Retinal pigment epithelial cell (primary cell): Measurements from ENCODE around the gene ADGRG1.

DNA sequence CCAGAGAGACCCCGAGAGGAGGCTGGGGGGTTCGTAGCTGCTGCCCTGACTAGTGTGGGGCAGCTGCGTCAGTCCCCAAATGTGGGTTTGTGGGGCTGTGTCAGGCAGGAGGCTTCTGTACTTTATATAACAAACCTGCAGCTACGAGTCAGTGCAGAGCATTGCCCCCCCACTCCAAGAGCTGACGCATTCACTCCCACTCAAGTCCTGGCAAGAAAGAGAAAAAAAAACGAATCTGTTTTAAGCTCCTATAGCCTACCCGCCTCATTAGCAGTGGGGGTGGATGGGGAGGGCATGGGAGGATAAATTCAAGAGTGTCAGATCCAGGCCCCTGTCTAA lies 1.9 kb downstream of the CX3CL1 start:
- RRBS = no CpG with 5 or more reads among the region's 7 CpGs

DNA sequence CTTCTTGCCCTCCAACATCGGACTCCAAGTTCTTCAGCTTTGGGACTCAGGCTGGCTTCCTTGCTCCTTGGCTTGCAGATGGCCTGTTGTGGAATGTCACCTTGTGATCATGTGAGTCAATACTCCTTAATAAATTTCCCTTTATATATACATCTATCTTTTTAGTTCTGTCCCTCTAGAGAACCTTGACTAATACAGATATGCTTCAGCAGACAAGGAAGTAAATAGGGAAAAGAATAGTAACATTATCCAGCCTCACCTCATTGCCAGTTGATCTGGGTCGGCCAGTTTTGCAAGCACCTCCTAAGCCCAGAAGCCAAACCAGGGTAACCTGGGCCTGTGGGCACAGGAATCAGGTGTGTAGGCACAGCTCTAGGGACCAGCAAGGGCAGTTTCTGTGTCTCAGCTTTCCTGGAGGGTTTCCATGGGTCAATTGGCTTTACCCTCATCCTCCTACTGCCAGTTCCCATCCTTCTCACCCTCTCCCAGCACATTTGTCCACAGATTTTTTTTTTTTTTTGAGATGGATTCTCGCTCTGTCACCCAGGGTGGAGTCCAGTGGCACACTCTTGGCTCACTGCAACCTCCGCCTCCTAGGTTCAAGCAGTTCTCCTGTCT lies 11.8 kb upstream of the CCL17 start:
- RRBS = no CpG with 5 or more reads among the region's 4 CpGs

GRCh38 chr16:57422270-57423052 lies 17.9 kb downstream of the CCL17 start:
- RRBS = no CpG with 5 or more reads among the region's 9 CpGs

GRCh38 chr16:57458054-57458427 lies 4.4 kb upstream of the POLR2C start:
- RRBS = no CpG with 5 or more reads among the region's 3 CpGs

GRCh38 chr16:57486929-57487545 lies 744 bp upstream of the DOK4 start:
- RRBS = no CpG with 5 or more reads among the region's 5 CpGs

DNA sequence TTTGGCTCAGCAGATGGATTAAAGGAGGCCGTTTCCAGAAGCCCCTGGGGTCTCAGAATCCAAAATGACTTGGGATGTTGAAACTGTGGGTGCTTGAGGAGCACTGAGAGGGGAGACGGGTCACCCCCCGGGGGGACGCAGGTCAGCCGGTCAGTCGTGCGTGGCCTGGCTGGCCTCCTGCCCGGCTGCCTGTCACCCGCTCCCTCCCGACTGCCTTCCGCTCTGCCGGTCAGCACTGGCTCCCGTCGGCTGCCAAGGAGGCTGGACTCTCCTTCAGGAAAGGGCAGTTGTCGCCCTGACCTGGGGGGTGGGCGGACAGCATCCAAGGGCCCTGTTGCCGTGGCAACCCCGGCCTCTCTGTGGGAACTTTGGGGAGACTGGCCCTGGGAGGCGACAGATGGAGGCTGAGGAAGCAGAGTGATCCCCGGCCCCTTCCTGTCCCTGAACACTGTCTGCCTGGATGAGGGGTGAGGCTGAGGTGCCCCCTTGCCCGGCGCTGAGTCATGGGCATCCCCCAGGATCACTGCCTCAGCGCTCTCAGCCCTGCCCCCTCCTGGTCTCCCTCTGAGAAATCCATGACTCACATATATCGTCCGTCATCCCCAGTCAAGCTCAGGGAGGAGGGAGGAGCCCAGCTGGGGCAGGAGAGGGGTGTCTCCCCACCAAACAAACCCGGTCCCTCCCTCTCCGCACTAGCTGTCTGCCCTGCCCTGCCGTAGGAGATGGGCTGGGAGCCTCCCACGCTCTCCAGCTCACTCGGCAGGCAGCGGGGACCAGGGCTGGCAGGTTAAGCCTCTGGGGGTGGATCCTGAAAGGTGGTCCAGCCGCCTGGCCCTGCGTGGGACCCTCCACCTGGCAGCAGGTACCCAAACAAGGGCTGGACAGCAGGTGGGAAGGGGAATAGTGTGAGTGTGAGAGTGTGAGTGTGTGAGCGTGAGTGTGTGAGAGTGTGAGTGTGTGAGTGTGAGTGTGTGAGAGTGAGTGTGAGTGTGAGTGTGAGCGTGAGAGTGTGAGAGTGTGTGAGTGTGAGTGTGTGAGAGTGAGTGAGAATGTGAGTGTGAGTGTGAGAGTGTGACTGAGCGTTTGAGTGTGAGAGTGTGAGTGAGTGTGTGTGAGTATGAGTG lies at the start of gene ADGRG1:
ADGRG1 (plus strand) TSS at position 690 of the 1,124 bp plus-strand sequence.
- RRBS = 1% methylated on average over 6 of the region's 36 CpGs

- RRBS = no CpG with 5 or more reads among the region's 8 CpGs
Measured at GRCh38 chr16:57643267-57643995, 15.0 kb downstream of the ADGRG1 start.

DNA sequence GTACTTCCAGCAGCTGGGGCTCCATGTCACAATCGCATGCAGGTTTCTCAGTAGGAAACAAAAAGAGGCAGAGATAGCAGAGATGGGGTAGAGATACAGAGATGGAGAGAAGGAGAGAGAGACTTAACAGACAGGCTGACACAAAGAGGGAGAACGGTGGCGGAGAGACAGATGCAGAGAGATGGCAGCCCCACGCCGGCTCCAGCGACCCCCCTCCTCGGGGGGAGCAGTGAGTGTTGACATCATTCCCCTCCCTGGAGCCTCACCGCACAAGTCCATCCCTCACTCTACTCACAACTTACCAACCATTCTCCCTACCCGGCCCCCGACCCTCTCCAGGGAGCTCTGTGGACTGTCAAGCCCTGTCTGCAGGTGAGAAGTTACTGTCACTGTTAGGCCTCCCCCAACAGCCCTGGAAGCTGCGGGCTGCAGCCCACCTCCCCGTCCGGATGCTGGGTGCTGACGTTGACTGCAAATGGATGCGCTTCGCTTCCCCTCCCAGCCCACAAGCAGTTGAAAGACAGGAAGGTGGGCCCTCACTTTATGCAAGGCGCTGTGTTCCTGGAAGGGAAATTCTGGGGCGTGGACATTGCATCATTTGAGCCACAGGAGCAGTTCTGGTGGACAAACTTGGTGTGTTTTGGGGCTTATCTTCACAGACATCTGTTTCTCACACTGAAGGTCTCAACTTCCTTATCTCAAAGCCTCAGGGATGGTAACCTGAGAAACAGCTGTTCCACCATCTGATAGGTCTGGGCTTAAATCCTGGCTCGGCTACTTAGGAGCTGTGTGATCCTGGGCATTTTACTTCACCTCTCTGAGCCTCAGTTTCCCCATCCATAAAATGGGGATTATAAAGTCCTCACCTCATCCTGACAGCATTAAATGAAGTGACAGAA lies 4.9 kb upstream of the DRC7 start:
- RRBS = no CpG with 5 or more reads among the region's 19 CpGs

GRCh38 chr16:57774737-57775560 lies 27.3 kb downstream of the KIFC3 start:
- RRBS = no CpG with 5 or more reads among the region's 18 CpGs

DNA sequence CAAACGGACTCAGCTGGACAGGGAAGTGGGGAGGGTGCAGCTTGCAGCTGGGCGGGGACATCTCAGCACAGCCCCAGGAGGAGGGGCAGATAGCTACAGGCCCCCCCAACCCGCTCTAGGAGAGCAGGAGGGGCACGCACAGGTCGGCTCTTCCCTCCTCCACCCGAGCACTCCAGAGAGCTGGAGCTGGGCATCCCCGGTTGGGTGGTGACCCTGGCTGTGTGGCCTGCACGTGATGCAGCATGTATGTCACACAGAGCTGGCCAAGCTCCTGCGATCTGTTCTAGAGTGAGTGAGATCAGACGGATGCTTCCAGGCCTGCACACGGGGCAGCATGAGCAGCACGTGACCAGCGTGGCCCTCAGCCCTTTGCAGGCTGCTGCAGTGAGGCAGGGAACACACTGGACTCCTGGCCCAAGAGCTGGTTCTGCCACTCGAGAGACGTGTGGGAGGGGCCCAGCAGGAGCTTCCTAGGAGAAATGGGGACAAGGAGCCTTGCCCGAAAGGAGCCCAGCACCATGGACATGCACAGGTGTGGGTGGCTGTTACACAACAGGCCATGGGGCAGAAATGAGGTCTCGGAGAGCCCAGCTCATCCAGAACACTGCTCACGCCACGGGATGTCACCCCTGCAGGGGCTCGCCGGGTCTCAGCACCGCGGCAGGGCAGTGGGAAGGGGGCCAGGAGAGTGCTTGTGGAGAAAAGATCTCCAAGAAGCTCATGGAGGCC lies 15.3 kb downstream of the KIFC3 start:
- RRBS = no CpG with 5 or more reads among the region's 23 CpGs

- RRBS = 17% methylated on average over 3 of the region's 14 CpGs
Measured at GRCh38 chr16:57803183-57803850, 1.0 kb upstream of the KIFC3 start.

GRCh38 chr16:57810192-57810721 lies 8.0 kb upstream of the KIFC3 start:
- RRBS = no CpG with 5 or more reads among the region's 11 CpGs

GRCh38 chr16:57891928-57892275 lies 79.0 kb downstream of the CNGB1 start:
- RRBS = no CpG with 5 or more reads among the region's 6 CpGs

DNA sequence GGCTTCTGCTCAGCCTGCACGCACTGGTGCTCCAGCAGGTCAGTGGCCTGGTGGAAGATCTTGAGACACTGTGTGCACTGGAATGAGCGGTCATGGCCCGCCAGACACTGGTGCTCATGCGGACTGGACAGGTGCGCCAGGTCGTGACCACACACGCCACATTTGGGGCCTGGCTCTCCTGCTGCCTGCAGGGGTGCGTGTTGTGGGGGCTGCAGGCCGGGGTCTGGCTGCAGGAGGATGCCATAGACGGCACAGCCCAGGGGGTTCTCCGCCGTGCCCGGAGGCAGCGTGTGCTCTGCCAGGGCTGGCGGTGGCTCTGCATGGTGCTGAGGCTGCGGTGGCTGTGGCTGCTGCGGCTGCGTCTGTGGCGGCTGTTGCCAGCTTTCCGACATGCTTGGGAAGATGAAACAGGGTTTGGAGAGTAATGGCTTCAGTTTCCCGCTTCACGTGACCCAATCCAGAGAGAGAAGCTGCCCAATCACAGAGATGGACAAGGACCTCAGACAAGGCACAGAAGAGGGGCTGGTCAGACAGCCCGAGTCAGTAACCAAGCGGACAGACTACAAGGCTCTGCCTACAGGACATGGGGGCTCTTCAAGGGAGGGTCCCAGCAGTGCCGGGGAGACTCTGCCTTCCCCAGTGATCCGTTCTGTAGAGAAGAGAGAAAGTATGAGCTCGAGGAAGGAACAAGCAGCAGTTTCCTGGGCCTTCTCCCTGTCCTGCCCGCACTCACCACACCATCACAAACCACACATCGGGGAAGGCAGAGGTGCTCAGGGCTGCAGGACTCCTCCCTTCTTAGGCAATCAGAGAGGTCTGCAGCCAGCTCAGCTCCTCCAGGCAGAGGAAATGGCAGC lies 2.4 kb downstream of the ZNF319 start:
- RRBS = 83% methylated on average over 5 of the region's 29 CpGs

- RRBS = 1% methylated on average over 3 of the region's 21 CpGs
Measured at GRCh38 chr16:58026511-58026819, 911 bp downstream of the MMP15 start.

DNA sequence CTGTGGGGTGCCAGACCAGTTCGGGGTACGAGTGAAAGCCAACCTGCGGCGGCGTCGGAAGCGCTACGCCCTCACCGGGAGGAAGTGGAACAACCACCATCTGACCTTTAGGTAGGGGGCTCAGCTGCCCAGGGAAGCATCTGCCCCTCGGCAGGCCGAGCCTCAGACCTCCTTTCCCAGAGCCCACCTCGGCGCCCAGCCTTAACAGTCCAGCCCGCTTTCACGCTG lies 12.6 kb downstream of the MMP15 start:
- RRBS = no CpG with 5 or more reads among the region's 15 CpGs

DNA sequence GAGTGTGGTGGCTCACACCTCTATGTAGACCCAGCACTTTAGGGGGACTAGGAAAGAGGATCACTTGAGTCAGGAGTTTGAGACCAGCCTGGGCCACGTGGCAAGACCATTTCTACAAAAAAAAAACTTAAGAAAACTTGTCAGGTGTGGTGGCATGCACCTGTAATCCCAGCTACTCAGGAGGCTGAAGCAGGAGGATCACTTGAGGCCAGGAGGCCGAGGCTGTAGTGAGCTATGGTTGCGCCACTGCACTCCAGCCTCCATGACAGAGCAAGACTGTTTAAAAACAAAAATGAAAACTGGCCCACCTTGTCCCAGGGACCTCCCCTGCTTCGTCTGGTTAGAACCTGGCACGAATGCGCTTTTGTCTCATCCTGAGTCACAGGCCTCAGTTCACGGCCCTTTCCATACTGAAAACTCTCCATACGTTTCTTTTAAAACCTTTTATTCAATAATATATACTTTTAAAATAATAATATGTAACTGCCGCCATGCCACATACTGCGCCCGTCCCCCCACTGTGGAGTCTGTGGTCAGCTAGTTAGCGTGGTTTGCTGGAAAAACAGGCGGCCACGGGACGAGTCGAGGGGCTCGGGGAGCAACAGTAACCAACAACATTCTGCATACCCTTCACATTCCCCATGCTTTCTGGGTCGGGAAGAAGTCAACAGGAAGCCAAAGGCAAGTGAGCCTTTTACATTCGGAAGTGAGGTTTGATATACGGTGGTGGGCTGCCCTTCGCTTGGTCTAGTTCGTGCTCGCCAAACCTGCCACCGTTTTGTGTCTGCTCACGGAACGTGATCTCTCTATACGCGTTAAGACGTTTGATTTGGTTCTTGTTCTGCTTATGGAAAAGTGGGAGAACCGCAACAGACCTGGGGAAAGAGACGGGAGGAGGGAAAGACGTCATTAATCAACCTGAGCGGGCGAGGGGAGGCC lies 28.6 kb upstream of the CFAP20 start:
- RRBS = no CpG with 5 or more reads among the region's 34 CpGs

DNA sequence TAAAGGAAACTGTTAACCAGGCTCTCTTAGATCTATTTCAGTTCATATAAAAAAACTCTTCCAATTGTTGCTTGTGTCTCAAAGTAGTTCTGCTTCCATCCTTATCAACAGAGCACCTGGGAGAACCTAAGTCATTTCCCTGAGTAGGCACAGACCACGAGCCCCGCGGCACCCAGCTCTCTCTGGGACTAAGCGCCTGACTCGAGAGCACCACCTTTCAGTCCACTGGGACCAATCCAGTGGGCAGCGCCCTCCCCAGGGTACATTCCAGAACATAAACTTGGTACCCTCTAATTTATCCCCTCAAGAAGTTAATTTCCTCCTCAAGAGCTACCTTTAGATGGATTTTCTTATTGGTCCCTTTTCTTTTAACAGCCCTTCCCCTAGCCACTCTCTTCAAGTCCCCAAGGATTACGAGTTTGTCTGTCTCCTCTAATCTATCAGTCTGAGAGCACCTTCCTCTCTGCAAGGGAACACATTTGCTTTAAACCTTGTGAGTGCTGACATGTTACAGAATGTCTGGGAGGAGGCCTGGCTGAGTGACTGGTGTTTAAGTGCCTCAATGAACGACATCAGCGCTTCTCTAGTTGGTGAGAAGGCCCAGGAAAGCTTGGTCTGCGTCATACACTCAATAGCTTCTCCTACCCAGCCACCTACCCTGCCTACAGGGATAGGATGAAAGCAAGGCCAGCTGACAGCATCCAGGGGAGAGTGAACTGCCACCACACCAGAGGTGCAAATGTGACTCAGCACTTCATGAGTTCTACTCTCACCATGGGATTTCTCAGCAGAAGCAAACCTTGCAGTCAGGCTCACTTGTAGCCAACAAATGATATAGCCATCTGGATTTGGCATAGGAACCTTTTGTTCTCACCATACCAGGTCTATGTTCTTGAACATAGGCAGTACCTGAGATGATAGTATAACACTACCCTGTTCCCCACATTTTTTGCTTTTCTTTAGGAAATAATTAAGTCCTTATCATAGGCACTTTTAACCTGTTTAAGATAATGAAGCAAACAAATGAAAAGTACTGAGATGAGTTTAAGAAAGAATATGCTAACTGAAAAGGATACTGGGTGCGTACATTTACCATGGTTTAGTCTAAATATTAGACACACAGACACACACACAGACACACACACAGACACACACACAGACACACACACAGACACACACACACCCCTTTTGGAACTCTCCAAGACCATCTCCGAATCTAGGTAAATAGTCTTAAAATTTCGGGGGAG lies 31.6 kb upstream of the CFAP20 start:
- RRBS = no CpG with 5 or more reads among the region's 13 CpGs

DNA sequence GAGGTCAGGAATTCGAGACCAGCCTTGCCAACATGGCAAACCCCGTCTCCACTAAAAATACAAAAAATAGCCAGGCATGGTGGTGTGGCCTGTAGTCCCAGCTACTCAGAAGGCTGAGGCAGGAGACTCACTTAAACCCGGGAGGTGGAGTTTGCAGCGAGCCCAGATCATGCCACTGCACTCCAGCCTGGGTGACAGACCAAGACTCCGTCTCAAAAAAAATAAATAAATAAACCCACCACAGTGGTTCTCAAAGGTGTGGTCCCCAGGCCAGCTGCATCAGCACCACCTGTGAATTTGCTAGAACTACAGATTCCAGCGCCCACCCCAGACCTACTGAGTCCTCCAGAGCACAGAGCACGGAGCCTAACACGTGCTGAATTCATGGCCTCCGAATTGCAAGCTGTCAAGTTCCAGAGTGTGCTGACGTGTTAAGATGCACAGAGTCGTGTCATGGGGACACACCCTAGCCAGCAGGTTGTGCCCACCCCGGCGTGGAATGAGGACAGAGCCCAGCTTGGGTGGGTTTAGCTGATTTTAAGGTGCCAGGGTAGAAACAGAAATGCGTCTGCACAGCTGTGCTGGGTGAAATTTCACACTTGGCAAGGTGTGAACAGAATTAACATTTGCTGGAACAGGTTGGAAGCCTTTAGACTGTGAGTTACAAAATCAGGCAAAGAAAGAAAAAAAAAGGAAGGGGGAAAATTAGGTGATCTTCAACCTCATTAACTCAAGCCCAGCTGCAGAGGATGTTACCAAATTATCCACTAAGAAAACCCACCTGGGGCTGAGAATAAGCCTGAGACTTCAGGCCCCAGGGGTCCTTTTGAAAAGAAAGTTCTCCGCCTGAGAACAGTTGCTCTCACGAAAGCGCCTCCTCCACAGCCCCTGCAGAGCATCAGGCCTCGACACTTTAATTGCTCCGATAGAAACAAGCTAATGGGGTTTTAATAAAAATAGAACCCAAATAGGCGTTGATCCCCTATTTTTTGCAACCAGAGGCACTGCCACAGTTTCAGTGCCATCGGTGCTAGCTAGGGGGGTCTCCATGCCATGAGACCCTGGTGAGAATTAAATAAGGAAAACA lies 27.1 kb downstream of the GINS3 start:
- RRBS = no CpG with 5 or more reads among the region's 21 CpGs

DNA sequence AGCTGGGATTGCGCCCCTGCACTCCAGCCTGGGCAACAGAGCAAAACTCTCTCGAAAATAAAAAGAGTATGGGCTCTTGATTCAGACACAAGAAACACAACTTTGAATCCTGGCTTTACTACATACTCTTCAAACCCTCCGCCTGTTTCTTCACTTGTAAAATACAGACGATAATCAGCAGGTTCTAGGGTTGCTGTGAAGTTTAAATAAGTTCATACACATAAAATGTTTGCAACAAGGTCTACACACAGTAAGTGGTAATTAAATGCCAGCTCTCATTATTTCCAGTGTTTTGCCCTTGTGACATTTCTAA lies 32.0 kb downstream of the GINS3 start:
- RRBS = no CpG with 5 or more reads among the region's 4 CpGs